Cytotoxic T cell (primary cell): ENCODE data around the gene GIN1.

DNA sequence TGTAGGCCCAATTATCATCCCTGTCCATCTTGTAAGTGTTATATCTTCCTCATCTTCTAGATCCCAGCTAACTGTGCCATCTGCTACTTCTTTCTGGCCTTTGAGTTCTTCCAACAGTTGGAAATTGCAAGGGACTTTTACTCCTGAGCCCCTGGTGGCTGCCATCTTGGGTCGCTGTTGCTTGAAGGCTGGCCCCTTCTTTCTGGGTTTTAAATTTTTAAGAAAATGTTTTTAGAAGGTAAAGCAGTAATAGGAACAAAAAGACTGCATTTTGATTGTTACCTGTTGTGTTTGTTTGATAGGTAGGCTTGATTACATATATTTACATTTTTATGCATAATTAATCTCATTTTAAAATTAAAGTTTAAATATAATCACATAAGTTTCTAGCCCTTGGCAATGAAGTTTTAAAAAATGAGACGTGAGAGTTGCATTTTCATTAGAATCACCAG lies 153.9 kb upstream of the RIOK2 start:
- PRO-cap, 2 experiments, result no peak in any of the 2 experiments

DNA sequence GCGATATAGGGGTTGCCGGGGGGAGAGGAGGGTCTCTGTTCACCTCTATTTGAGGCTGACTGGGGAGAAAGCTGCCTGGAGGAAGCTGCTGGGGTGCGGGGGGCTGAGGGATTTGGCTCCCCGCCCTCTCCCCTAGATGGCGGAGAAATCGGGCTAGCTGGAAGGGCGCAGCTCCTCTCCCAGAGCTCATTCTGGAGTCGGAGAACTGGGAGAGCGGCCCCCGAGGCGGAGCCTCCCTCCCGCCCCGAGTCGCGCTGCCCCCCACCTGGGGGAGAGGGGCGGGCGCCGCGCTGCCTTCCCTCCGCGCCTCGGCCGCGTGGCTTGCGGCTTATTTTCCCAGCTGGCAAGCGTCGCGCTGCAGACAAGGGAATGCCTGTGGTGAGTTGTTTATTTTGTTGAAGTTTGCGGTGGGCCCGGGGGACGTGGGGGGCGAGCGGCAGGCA lies 4.2 kb upstream of the RGMB start:
- PRO-cap, 2 experiments, result no peak in any of the 2 experiments

DNA sequence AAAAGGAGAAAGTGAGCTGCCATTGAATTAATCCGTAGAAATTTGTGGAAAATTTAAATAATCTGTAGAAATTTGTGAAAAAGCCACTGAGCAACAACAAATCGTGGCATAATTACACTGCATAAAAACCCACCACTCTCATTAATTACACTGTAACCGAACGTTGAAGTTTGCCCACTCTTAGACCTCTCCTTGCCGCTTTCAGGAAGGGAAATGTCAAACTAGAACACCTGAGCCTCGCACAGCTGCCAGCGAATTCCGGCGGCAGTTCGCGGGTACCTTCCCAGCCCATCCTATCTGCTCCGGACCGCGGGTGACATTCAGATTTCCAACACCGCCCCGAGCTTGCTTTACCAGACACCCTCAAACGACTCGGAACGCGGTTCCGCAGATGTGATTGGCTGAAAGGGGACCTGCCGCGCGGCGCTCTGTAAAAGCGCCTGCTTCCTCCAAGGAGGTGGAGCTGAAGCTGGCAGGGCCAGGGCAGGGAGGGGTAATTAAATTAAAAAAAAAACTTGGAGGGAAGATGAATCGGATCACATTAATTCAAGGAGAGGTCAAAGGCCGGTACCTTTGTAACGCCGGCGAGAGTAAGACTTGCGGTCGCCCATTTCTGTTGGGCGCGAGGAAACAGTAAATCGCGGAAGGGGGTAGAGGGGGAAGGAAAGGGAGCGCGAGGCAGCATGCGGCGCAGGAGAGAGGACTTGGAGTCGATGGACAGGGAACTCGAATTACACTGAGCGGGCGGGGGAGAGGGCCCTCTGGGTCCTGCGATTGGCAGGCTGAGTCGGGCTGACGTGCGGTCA lies 523 bp upstream of the RGMB start:
- PRO-cap, 2 experiments, result peak in 2 of 2 experiments; most common minus-strand start position 706 of the sequence (in 2)

DNA sequence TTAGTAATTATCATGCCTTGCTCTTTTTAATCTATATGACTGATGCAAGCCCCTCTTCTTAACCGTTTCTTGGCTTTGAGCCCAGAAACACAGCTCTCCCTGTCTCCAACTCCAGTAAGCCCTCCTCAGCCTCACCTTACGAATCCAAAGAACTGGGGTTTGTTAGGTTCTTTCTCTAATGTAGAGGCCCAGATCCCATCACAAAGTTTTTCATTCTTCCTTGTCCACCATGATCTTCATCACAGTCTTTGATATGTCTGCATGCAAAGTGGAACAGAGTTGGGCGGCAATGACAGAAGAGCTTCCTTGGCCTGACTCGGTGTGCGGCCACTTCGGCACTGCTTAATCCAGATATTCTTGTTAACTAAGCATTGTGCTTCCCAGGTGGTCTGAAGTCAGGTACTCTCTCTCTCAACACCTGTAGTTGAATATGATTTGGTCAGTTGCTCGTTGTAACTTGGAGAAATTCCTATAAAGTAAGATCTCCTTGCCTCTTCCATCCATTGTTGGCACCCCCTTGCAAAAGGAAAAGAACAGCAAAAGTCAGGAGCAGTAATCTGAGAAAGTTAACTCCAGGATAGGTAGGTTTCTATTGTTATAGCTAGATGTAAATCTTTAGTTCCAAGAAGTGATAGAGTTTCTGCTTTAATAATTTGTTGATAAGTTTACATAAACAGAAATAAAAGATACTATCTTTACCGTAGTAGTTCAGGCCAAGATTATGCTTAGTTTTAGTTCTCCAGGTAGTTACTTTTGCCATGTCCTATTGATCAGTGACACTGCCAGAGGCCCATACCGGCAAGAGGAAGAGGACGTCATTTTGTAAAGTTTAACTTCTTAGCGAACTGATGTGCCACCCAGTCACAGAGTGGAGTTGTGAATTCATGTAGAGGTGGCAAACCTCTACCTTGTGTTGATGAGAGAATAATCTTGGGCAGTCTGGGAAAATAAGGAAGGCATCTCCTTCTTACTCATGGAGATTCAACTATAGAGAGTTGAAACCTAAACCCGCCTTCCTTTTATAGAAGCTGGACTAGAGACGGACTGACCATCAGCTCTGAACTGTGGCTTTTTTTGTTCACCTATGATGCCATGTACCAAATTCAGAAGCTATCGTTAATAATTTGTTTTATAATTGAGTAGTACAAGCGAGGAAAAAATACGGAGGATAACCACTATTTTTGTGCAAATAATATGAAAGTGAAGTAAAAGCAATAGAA lies 21.6 kb downstream of the RGMB start:
- PRO-cap, 2 experiments, result no peak in any of the 2 experiments

DNA sequence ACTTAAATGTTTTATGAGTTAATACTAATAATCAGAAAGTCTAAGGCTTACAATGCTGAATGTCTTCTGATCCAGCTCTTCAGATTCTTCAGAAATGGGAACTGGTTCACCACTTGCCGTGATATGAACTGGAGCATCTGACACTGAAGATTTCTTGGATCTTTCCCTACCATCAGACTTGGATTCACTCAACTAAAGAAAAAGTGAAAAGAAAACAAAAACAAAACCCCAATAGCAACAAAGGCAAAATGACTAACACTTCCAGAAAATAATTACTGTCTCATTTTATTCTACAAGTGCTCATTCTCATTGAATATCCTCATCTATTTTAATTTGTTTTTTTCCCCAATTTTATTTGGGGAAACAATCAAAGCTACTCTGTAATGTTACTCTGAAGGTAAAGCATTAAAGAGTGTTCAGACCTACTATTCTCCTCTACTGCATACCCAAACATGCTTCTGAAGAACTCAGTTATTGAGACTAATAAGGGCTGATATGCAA lies 60.3 kb downstream of the CHD1 start:
- PRO-cap, 2 experiments, result no peak in any of the 2 experiments

- PRO-cap, 2 experiments, result no peak in any of the 2 experiments
Measured at GRCh38 chr5:98883001-98883679, 45.7 kb downstream of the CHD1 start.

DNA sequence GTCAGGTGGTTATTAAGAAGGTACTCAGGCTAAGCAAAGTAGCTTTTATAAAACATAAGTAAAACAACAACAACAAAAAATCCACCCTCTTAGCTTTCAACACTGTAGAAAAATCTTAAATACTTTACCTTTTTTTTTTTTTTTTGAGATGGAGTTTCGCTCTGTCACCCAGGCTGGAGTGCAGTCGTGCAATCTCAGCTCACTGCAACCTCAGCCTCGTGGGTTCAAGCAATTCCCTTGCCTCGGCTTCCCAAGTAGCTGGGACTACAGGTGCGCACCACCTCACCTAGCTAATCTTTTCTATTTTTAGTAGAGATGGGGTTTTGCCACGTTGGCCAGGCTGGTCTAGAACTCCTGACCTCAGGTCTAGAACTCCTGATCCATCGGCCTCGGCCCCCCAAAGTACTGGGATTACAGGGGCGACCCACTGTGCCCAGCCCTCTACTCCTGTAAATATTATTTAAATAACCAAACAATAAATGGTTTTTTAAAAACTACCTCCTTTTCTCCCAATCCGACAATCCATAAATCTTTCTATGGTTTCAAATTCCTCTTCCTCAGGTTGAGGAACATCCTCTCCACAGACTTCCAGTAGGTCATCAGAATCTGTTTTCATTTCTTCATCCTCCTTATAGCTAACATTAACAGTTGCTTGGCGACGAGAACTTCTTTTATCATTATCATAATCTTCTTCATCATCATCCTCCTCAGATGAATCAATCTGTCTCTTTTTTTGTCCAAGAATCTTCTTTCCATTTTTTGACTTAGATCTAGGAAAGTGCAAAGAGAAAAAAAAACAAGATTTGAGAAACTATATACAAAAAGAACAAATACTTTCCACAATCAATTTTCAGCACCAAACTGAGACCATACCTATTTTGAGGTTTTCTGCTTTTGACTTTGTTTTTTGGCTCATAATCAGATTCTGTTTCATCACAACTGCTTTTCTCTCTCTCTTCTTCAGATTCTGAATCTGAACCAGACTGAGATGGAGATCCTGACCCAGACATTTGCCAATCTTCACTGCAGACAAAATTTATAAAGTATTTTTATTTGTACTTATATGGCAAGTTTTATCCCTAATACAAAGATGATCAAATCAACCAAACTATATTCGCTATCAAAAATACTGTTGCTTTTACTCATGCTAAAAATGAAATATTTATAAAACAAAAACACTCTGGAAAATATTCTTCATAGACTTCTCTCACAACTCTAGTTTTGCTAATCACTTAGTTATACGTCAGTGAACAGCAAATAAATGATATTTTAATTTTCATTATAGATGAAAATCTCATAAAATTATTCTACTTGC lies 28.0 kb downstream of the CHD1 start:
- PRO-cap, 2 experiments, result no peak in any of the 2 experiments

- PRO-cap, 2 experiments, result no peak in any of the 2 experiments
Measured at GRCh38 chr5:99020862-99021107, 92.0 kb upstream of the CHD1 start.

- PRO-cap, 2 experiments, result no peak in any of the 2 experiments
Measured at GRCh38 chr5:99032421-99032846, 103.6 kb upstream of the CHD1 start.

DNA sequence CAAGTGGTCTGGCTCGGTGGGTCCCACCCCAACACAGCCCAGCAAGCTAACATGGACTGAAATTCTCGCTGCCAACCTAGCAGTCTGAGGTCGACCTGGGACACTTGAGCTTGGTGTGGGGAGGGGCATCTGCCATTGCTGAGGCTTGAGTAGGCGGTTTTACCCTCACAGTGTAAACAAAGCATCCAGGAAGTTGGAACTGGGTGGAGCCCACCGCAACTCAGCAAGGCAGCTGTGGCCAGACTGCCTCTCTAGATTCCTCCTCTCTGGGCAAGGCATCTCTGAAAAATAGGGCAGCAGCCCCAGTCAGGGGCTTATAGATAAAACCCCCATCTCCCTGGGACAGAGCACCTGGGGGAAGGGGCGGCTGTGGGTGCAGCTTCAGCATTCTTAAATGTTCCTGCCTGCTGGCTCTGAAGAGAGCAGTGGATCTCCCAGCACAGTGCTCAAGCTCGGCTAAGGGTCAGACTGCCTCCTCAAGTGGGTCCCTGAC lies 109.0 kb upstream of the CHD1 start:
- PRO-cap, 2 experiments, result peak in 1 of 2 experiments; most common plus-strand start position 254 of the sequence (in 1); most common minus-strand start position 134 of the sequence (in 1)

DNA sequence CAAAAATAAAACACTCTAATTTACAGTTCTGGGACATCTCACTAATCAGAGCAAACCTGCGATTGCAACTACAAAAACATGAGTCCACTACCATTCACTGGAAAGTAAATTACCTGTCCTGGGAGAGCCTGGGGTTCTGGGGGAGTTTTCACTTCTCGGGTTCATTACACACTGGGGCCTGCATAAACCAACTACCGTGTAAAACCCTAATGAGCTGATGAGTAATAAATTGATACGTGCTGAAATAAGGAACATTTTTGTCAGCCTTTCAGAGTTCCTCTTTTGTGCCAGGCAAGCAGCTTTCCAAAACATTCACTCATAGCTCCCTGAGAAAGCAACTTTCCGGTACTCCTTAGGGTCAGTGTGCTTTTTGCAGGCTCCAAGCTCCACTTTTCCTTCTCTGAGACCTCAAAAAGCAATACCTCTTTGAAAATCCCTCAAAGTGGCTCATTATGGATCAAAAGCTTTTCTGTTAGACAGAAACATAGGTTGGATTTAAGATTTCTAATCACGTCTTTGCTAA lies 75.0 kb downstream of the ST8SIA4 start:
- PRO-cap, 2 experiments, result no peak in any of the 2 experiments

DNA sequence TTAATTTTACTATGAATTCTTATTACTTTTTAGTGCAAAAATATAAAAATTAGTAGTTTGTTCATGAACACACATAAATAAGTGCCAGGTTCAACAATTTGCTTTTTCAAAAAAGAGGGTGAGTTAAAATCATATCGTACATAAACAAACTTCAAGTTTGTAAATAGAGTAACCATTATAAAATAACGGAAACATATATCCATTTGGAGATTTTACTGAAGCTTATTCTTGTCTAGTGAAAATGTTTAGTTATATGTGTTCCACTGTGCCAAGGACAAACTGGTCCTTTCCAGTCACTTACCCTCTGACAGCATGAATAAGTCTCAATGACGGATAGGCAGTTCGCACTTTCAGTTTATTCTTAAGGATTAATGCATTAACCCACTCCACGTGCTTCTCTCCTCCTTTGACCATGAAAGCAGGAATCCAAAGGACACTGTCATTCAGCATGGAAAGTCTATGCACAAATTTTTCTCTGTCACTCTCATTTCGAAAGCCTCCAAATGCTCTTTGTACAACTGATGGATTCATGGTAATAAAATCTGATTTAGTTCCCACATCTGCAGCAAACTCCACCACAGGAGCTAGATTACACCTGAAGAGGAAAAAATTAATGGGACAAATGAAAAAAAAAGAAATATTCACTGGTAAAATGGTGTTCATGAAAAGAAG lies 47.1 kb downstream of the ST8SIA4 start:
- PRO-cap, 2 experiments, result no peak in any of the 2 experiments

DNA sequence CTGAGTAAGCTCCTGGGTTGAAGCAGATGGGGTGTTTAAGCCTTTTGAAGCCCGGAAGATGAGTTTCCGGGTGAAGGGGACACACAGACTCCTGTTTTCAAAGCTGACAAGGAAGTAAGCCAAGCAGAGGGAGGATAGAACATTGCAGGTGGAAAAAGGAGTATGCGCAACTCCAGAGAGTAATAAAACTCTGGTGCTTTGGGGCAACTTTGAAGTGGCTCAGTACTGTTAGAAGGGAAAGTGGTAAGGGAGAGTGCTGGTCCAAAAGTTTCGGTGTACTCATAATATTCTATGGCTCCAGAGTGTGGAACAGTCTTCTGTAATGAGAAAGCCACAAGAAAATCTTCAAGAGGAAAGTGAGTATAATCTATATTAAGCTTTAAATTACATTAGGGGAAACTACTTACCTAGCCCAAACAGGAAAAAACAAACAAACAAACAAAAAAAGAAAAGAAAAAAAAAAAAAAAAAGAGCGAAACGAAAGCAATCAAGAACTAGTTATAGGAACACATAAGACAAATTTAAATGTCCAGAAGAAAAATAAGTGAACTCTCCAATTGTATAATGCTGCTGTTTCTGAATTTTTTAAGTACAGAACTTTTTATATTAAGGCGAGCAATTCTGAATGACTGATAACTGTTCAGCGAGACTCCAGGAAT lies 2.4 kb upstream of the ST8SIA4 start:
- PRO-cap, 2 experiments, result peak in 2 of 2 experiments; most common plus-strand start position 100 of the sequence (in 2)

- PRO-cap, 2 experiments, result no peak in any of the 2 experiments
Measured at GRCh38 chr5:101942283-101942661, 353.8 kb downstream of the SLCO4C1 start.

- PRO-cap, 2 experiments, result no peak in any of the 2 experiments
Measured at GRCh38 chr5:102453487-102454161, 45.2 kb downstream of the SLCO6A1 start.

GRCh38 chr5:102865112-102865545 lies 110.0 kb downstream of the PAM start:
- PRO-cap, 2 experiments, result no peak in any of the 2 experiments

DNA sequence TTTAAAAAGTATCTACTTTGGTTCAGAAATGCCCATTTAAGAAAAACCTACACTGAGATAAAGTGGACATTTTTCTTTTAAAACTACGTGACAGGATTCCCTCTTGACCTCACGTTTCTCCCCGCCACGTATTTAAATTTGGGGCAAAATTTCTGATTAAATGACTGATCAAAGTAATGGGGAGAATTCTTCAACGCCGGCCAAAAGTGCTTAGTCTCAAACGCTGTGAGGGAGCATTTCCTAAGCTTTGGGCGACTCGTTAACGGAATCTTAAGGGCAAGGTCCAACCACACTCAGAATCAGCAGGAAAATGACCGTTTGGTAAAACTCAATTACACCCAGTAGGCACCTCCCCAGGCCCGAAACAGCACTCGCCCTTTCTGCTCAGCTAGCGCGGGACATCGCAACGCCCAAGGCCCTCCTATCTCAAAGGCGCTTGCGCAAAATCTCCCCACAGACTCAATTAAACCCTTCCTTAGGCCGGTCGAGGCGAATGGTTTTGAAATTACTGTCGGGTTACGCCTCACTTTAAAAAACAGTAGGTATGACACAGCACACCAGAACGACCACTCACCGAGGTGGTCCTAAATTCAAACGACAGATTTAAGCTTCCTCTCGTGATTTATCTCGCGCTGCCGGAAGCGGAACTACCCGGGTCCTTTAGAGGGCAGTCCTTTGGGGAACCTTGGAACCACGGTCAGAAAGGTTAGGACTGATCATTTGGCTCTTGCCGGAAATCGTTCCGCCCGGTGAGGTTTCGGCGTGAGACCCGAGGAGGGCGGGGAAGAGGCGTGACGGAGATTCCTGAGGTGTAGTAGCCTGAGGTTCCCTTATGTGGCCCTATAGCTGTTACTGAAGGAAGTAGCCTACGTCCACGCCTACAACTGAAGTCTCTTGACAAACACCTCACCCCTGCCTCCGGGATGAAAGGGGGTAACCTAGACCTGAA lies at the start of gene GIN1:
GIN1 (minus strand) TSS at position 649 of the 949 bp plus-strand sequence.
- PRO-cap, 2 experiments, result peak in 2 of 2 experiments; most common plus-strand start position 784 of the sequence (in 2); most common minus-strand start position 373 of the sequence (in 2)

DNA sequence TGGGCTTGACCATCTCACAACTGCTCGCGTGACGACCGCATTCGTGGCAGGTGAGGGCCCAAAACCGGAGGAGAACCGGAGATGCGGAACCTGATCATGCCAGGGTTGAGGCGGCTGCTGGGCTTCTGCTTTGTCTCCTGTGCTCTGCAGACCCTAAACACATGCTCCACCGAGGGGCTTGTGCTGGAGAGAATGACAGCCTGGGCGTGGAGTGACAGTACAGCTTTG lies 252 bp downstream of the PPIP5K2 start:
- PRO-cap, 2 experiments, result no peak in any of the 2 experiments

DNA sequence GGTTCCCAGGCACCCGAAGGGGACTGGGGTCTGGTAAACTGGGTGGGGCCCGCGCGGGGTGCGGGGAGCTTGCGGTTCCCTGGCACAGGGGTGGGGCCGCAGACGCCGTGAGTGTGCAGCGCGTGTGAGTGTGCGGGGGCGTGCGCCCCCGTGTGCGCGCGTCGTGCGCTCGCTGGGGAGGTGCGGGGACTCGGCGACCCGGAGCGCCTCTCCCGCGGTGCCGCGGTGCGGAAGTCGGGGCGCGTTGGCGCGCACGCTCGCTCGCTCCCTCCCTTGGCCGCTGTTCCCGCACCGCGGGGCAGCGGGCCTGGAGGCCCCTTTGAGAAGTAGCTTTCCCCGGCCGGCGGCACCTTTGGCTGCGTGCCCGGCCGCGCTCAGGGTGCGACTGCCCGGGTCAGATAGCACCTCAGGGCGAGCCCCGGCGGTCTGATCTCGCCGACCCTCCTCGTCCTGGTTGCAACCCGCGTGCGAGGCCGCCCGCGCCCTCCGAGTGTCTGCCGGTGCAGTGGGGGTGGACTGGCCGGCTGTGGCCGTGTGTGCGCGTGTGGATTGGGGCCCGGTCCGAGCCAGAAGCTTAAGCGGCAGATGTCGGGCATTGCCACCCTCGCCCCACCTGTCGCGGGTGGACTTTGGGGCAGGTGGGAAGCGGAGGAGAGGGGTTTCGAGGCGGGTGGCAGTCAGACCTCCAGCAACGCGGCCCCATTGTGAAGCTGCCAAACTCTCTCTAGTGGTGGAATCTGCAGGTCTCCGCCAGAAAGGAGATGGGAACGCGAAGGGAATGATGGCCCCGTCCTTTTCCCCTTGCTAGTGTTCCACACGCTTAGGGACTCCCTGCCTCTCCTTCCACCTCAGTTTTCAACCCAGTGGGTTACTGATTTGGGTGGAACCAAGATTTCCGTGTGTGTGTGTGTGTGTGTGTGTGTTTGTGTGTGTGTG lies 859 bp downstream of the MACIR start:
- PRO-cap, 2 experiments, result peak in 2 of 2 experiments; most common plus-strand start position 223 of the sequence (in 1); most common minus-strand start position 25 of the sequence (in 2)

GRCh38 chr5:103757519-103757913 lies 194.9 kb upstream of the NUDT12 start:
- PRO-cap, 2 experiments, result no peak in any of the 2 experiments